Ileum (tissue), 1 donor: Measurements from ENCODE around the gene CTAGE9.

DNA sequence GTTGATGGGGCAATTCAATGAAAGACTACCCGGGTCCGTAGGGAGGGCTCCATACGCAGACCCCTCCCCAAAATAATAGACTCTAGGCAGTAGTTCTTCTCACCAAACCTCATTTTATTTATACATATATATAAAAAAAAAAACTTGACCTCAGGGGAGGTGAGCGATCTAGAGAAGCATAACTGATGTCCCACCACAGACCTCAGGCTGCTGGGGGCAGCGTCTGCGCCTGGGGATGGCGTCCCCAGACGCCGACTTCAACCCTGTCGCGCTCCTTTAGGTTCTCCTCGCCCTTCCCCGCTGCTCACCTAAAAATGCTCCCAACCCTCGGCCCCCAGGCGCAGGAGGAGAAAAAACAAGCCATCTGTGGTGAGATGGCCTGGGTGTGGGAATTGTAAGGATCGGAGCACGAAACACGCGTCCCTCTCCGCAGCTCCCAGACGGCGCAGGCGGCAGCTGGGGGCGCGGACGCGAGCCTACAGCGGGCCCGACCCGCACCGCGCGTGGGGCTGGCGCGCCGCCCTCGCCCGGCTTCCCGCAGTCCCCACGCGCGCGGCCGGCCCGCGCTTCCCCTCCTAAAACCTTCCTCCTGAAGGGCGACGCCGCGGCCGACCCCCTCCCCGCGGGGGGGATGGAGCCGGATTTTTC lies 849 bp downstream of the EPB41L2 start:
- PRO-cap, result bidirectional peak, plus-strand start at position 540 of the sequence, minus-strand start at position 451 of the sequence

GRCh38 chr6:131383716-131384530 lies 189.1 kb upstream of the ARG1 start:
- PRO-cap, result no peak

DNA sequence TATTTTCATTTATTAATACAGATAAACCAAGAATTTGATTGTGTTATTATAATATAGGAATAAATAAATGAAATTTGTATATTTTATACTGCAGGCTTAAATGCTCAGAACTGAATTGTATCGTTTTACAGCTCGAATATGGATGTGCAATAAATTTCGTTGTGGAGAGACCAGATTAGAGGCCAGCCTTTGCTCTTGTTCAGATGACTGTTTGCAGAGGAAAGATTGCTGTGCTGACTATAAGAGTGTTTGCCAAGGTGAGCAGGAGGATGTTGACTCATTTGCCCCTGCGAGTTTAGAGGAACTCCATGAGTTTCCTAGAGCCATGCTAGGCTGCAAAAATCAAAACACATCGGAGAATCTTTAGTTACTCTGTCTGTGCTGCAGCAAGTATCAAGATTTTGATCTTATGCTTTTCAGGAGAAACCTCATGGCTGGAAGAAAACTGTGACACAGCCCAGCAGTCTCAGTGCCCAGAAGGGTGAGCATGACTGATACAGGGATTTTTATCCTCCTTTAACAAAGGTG lies 15.4 kb downstream of the ENPP3 start:
- PRO-cap, result no peak

DNA sequence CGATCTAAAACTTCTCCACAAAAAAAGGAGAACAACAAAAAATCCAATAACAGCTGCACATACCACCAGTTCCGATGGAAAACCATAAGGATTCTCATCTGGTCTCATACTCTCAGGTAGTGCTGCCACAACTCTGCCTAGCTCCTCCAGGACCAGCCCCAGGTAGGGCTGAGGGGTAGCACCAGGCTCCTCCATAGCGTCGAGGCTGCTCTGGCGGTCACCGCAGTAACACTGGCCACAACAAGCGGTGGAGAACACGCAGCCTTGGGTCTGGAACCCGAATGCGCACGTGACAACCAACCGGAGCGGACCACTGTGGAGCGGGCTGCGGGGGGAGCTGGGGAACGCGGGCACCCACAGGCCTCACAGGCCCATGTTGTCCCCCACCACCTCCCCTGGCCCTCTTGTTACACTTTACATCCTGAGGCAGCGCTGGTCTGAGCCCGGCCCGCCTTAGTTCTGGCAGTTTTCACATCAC lies at the start of gene CTAGE9:
Gene CTAGE9 (minus strand): TSS at position 195 of the 478 bp plus-strand sequence.
- PRO-cap, result no peak

- PRO-cap, result no peak
Observed at GRCh38 chr6:131849725-131850225, 42.0 kb downstream of the ENPP1 start.

DNA sequence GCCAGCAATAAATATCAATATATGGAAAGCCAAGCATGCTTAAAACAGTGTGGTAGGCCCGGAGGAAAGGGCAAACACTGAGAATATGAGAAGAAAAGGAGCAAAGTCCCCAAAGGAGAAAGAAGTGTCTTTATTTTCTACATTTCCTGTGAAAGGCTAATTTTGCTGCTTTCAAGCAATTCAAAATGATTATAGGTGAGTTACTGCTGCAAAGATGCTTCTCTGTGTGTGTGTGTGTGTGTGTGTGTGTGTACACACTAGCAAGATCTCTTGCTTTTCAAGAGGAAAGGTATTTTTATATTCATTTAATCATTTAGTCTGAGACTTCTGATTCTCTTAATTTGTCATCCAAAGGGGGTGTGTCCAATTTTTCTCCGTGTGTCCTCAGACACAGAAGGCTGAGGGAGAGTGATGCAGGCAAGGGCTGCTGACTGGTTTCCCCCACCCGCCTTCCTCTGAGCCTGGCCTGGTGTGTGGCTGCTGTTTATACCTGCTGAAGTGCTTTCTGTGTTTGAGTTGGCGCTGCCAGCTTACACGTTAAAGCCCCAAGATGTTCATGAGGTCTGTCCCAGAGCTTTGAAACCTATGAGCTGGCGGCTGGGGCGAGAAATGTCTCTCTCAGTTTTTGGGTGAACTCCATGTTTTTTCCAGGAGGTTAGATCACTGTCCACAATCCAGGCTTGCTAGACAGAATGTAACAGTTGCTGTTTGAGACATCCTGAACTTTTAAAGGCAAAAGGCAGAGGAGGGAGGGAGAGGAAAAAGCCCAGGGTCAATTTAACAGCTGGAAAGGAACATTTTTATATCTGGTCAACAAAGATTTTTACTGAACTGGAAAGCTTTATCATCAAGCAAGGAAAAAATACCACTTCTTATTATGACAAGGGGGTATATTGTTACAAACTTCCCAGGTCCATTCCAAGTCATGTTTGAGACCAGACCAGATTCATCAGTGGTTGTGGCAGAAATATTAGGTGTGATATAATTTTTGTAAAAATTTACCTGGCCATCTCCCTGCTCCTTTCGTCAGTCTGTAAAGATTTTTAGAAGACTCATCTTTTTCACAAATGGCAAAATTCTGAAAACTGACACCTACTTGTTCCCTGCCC lies 69.0 kb upstream of the CCN2 start:
- PRO-cap, result unidirectional peak, plus-strand start at position 757 of the sequence

- PRO-cap, result no peak
Observed at GRCh38 chr6:132135305-132135932, 184.2 kb upstream of the CCN2 start.

DNA sequence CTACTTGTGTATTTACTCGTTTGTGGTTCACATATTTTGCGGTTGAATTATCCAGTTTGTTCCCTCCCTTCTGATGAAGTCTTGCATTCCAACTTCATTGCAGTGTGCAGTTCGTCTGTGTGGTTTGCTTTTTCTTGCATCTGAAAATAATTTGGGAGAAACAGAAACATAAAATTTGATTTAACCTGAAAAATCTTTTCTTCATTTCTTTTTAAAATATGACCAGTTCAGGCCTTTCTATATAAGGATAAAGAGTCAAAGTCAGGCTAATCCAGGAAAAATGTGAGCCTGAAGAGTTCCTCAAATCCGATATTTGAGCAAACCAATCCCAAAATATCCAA lies 202.2 kb upstream of the CCN2 start:
- PRO-cap, result no peak

DNA sequence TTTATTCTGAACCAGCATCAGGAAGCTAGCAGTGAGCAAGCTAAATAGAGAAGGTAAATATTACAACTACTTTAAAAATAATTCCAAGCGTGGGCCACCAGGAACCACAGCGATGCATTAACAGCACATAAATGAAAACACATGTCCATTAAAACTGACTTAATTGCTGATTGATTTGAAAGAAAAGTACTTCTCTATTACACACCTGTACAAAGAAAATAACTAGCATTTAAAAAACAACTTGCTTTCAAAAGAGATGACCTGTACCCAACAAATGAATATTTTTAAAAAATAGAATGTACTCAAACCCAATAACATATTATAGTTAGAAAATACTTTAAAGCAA lies 364 bp upstream of the TAAR1 start:
- PRO-cap, result no peak

DNA sequence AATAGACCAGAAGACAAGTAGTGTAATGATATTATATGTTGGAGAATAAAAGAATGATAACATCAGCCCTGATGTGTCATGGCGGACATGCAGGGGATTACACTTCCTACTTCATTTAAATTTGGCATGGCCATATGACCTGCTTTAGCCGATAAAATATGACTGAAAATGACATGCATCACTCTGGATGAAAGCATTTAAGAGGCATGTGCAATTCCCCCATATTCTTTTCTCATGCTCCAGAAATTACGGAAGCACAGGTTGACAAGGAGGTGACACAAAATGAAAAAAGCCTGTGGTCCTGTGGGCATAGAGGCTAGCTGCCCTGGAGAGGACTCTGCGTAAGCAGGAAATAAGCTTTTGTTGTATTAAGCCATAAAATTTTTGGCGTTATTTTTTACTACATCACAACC lies 13.5 kb upstream of the TAAR1 start:
- PRO-cap, result no peak

- PRO-cap, result unidirectional peak, minus-strand start at chr6:132799025
Observed at GRCh38 chr6:132798834-132799464, 512 bp upstream of the SLC18B1 start.

- PRO-cap, result no peak
Observed at GRCh38 chr6:133058102-133058445, 183.1 kb upstream of the EYA4 start.

GRCh38 chr6:133749172-133750028 lies 139.5 kb upstream of the TCF21 start:
- PRO-cap, result no peak

GRCh38 chr6:133837550-133838393 lies 51.1 kb upstream of the TCF21 start:
- PRO-cap, result bidirectional peak, plus-strand start at chr6:133837986, minus-strand start at chr6:133837924

DNA sequence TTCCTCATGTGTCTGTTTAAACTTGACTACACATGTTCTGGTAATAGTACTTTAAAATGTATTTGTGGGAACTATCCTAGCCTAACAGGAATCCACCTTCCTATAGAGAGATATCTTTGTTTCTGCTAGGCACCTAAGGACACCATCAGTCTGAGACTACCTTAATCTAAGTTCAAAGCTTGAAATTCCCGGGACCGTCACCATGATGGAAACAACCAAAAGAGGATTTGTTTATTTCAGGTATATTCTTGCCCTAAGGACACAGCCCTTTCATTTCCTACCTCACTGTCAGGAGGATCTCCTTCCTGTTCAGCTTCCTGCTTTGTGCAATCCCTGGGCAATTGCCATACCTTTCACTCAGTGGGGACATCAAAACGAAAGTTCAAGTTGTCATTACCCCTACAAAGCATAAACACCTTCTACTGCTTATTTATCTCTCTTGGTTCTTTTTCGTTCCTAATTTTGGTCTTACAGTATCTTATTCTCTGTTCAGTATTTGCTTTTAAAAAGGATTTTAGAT lies 13.3 kb upstream of the TBPL1 start:
- PRO-cap, result no peak

GRCh38 chr6:133959785-133960725 lies 7.0 kb downstream of the TBPL1 start:
- PRO-cap, result no peak

DNA sequence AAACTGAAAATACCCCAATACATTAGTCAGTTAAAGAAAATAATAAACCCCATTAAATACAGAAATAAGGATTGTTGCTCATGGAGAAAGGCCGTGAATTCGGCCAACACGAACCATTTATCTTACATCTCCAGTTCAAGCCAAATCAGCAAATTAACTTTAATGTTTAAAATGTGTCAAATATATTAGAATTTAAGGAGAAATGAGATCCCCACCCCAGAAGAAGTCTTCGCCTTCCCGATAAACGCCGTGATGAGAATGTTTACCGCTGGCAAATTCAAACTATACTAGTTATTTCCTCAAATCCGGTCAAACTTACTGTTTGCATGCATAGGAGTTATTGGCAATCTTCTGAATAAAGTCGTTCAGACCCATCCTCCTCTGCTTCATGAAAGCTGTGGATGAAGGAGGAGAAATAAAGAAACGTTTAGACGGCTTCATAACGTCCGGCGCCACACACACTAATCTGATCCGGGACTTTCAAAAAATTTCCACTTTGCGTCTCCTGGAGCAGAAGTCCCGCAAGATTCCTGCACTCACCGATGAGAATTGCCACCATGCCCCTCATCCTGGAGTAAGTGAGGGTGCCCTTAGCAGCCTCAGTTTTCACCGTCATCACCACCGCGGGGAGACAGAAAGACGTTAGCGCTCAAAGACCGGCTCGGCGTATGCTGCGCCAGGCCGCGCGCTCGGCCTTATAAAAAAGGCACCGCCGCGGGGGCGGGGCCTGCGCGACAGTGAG lies 121.9 kb upstream of the SLC2A12 start:
- PRO-cap, result bidirectional peak, plus-strand start outside the sequence, minus-strand start at position 670 of the sequence

DNA sequence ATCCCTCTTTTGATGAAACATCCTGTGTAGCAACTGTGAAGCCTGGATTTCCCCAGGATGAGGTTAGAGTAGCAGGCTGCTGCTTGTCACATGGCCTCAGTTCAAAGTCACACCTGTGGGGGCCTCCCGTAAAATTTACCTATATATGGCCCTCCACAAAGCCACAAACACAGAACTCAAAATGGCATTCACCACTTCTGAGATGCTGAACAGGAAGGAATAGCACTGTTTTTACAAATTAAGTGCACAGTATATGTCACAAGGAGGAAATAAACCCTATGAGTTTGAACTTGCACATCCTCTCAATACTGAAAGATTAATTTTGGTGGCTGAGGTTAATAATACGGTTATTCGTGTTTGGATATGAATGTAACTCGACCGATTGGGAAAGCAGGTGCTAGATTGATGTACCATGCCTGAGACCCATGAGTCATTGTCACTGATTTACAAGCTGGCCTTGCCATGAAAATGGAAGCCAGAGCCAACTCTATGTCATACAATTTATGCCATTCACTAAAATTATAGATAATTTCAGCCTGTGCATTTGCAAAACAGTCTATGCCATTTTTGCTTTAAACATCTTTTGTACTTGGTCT lies 70.5 kb downstream of the SGK1 start:
- PRO-cap, result no peak

GRCh38 chr6:134249381-134249931 lies 68.5 kb downstream of the SGK1 start:
- PRO-cap, result no peak

DNA sequence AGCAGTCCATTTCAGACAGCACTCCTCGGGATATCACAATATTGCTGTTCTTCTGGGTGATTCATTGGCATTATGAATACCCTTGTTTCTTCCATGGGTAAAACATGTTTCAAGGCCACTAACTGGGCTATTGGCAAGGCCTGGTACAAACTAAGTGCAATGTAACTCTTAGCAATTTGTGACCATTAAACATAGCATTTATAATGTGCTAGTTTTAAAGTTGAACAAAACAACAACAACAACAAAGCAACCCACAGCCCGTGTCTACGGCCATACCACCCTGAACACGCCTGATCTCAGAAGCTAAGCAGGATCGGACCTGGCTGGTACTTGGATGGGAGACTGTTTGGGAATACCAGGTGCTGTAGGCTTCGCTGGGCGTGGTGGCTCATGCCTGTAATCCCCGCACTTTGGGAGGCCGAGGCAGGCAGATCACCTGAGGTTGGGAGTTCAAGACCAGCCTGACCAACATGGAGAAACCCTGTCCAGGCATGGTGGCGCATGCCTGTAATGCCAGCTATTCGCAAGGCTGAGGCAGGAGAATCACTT lies 61.1 kb downstream of the SGK1 start:
- PRO-cap, result no peak